ENCODE measurements around the genes SPATA31A7 and FOXD4L3.

DNA sequence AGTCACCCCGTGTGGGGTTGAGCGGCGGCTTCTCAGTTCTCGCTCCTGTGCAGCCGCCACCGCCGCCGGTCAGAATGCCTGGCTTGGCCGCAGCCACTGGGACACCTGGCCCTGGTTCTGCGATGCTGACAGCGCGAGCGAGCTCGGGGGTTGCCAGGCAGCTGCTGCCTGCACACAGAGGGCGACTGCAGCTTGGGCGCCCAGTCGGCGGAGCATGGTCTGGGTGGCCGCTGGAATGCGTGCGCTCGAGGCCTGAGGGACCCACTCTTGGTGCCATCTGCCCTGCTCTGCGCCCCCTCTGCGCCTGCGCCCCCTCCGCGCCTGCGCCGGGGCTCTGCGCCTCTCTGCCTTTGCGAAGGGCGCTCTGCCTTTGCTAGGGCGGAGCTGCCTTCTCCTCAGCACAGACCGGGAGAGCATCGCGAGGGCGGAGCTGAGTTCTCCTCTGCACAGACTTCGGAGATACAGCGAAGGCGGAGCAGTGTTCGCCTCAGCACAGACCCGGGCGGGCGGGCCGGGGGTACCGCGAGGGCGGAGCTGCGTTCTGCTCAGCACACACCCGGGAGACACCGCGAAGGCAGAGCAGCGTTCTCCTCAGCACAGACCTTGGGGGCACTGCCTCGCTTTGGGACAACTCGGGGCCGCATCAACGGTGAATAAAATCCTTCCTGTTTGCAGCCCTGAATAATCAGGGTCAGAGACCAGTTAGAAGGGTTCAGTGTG lies 84.8 kb upstream of the ZNG1F start:
- PRO-cap, 10 experiments, result peak in 7 of 10 experiments; most common plus-strand start position 332 of the sequence (in 1); most common minus-strand start position 289 of the sequence (in 3)

GRCh38 chr9:42792062-42792498 lies 608.6 kb downstream of the SPATA31A6 start:
- PRO-cap, 10 experiments, result peak in 6 of 10 experiments; most common minus-strand start chr9:42792203 (in 6)

DNA sequence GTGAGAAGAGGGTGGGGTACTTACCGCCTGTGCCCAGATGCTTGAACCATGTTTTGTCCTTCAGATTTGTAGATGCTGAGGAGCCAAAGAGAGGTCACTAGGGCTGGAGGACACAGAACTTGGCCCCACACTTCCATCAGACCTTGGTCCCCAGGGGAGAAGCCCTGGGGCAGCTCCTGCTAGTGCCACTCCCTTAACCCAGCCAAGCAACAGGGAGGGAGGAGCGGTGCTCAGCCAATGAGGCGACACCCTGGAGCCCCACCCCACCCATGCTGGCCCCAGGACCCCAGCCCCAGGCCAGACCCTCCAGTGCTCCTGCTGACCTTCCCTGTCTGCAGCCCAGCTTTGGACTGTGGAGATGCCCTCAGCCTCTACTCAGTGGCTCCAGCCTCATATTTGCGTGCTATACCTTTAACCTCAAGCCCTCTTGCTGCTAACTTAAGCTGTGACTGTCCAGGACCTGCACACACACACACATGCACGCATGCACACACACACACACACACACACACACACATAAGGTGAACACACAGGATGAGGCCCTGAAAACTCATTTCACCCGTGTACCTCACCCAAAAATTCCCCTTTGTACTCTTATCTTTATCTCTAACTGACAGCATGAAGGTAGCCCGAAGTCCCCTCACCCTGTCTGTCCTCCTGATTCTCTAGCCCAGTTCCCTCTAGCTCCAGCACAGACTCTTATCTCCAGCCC lies 942.6 kb downstream of the SPATA31A6 start:
- PRO-cap, 10 experiments, result no peak in any of the 10 experiments

- PRO-cap, 10 experiments, result no peak in any of the 10 experiments
These were observed at the start of gene SPATA31A7 for GRCh38 chr9:61189652-61190188. Gene SPATA31A7, plus strand, starts transcription at chr9:61190036.

- PRO-cap, 10 experiments, result peak in 2 of 10 experiments; most common plus-strand start chr9:61330560 (in 1)
These were observed 140.6 kb downstream of the SPATA31A7 start for GRCh38 chr9:61330299-61331023.

- PRO-cap, 10 experiments, result no peak in any of the 10 experiments
These were observed 1186.1 kb downstream of the SPATA31A7 start for GRCh38 chr9:62375861-62376444.

DNA sequence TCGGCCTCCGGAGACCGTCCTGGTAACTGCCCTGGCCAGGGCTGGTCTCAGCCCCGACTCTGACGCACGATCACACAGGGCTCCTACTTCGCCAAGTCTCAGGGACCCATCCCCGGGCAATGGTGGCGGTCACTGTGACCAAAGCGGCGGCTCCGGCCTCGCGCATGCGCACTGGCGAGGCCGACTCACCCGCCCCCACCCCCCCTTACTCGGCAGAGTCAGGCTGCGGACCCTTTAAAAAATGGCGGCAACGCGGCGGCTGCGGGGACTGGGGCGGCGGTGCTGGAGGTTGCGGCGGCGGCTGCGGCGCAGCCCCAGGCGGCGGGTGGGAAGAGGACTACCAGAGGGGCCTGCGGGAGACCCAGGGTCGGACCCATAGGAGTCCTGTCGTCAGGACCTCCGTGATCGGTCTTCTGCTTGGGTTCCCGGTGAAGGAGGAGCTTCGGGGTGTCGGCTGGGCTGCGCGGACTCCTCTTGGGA lies 1581.3 kb downstream of the FOXD4L5 start:
- PRO-cap, 10 experiments, result peak in 3 of 10 experiments; most common plus-strand start position 237 of the sequence (in 1); most common minus-strand start position 124 of the sequence (in 2)

- PRO-cap, 10 experiments, result peak in 1 of 10 experiments; most common minus-strand start chr9:65676550 (in 1)
These were observed 557 bp downstream of the ZNG1E start for GRCh38 chr9:65676256-65676713.

DNA sequence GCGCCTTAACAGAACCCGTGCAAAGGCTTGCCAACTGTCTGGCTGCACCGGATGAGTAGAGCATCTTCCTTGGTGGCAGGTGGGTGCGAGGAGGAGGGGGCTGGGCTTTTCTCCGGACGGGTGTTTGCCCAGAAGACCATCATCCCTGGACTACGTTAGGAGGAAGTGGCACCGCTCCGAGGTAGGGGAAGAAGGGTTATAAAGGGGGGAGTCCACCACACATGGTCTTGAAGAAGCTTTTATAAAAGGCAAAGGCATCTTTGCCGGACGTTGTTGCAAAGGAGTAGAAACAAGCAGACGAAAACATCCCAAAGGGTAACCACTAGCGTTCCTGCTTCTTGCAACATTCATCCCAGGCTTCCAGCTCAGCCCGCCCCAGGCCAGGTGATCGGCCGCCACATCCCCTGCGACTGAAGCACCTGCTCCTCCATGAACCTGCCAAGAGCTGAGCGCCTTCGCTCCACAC lies at the start of gene FOXD4L3:
FOXD4L3 (plus strand) TSS at position 345 of the 466 bp plus-strand sequence.
- PRO-cap, 10 experiments, result no peak in any of the 10 experiments

DNA sequence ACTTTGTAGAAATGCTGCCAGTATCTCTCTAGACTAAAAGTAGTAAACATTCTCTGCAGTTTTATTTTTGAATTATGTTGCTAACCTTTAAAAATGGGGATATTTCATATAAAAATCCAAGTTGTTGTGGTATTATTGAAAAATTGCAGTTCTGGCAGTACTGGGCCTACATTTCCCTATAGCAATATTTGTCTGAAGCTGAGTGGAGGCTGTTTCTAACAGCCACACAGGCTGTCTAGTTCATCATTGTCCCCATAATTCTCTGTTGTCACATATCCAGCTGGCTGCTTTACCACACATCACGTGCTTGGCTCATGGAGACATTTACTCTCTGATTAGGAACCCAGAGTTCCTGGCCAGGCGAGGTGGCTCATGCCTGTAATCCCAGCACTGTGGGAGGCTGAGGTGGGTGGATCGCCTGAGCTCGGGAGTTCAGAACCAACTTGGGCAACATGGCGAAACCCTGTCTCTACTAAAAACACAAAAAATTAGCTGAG lies 81.3 kb downstream of the PGM5 start:
- PRO-cap, 10 experiments, result no peak in any of the 10 experiments

GRCh38 chr9:68547328-68547837 lies 6.7 kb upstream of the TMEM252 start:
- PRO-cap, 10 experiments, result no peak in any of the 10 experiments

GRCh38 chr9:68728121-68728762 lies 23.2 kb downstream of the PIP5K1B start:
- PRO-cap, 10 experiments, result no peak in any of the 10 experiments

- PRO-cap, 10 experiments, result no peak in any of the 10 experiments
These were observed 26.9 kb downstream of the PIP5K1B start for GRCh38 chr9:68731805-68732409.

DNA sequence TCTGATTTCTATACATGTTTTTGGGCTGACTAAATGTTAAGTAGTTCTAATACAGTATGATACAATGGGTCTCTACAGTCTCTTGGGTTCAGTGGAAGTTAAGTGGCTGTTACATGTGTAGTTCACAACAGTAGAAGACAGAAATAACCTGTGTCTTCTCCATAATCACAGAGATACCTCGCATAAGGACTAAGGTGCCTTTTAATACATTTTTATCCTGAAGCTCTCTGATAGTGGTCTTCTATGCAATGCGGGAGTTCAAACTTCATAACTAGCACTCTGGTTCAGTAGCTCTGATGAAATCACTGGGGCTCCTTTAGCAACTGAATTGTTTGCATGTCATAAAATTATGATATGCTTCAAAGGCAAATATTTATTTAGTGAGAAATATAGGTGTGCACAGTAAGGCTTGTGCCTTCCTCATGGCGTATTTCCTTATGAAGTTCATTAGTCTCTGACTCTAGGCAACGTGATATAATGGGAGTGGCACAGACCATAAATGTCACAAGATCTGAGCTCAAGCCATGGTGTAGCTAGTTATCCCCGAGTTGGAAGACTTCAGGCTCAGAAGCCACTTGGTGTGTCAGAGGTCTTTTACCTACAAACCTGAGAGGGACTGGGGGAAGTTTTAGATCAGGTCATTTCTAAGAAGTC lies 35.4 kb downstream of the PIP5K1B start:
- PRO-cap, 10 experiments, result peak in 3 of 10 experiments; most common plus-strand start position 502 of the sequence (in 2); most common minus-strand start position 325 of the sequence (in 2)

GRCh38 chr9:68799319-68799784 lies 19.5 kb downstream of the PABIR1 start:
- PRO-cap, 10 experiments, result no peak in any of the 10 experiments

- PRO-cap, 10 experiments, result no peak in any of the 10 experiments
These were observed 24.9 kb downstream of the PABIR1 start for GRCh38 chr9:68804786-68805218.

DNA sequence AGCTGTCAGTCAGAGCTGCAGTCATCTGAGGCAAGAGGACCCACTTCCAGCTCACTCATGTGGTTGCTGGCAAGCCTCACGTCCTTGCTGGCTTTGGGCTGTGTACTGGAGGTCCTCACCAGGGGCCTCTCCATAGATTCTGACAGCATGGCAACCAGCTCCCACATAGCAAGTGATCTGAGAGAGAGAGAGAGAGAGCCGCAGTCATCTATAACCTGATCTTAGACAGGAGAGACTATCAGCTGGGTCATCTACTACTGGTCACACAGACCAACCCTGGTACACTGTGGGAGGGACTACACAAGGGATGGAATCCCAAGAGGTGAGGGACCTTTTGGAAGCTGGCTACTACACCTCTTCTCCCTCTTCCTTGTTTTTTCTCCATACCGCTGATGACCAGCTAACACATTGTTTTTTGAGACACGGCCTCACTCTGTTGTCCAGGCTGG lies 10.7 kb upstream of the PRKACG start:
- PRO-cap, 10 experiments, result no peak in any of the 10 experiments

DNA sequence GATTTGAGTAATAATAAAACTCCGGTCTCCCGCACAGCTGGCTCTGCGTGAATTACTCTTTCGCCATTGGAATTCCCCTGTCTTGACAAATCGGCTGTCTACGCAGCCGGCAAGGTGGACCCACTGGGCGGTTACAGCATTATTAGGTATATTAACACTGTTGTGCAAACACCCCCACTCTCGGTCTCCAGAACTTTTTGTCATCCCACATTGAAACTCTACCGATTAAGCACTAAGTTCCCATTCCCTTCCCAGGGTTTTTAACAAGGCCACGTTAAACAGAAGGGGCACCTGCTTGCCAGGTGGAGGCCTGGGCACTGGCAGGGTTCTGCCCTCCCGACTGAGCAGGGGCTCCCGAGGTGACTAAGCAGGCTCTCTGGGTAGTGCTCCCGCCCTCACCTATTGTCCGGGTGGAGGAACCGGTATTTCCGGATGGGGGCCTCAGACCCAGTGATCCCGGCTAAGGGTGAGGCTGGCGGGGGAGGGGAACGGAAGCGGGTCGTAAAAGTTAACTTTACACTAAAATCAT lies 53.6 kb upstream of the TJP2 start:
- PRO-cap, 10 experiments, result peak in 10 of 10 experiments; most common plus-strand start position 469 of the sequence (in 5); most common minus-strand start position 365 of the sequence (in 7)

GRCh38 chr9:69122116-69122503 lies 52.0 kb upstream of the TJP2 start:
- PRO-cap, 10 experiments, result peak in 10 of 10 experiments; most common plus-strand start chr9:69122301 (in 8); most common minus-strand start chr9:69122203 (in 8)

- PRO-cap, 10 experiments, result no peak in any of the 10 experiments
These were observed 41.8 kb upstream of the TJP2 start for GRCh38 chr9:69132222-69132704.

Data from Metastatic Breast Carcinoma in the Brain (tissue), 10 donors.